Parotid gland (tissue), 1 donor: ENCODE measurements around a stretch of chr7.

GRCh38 chr7:79234399-79234975 is 219.0 kb downstream of the MAGI2 start:
- PRO-cap = no peak

DNA sequence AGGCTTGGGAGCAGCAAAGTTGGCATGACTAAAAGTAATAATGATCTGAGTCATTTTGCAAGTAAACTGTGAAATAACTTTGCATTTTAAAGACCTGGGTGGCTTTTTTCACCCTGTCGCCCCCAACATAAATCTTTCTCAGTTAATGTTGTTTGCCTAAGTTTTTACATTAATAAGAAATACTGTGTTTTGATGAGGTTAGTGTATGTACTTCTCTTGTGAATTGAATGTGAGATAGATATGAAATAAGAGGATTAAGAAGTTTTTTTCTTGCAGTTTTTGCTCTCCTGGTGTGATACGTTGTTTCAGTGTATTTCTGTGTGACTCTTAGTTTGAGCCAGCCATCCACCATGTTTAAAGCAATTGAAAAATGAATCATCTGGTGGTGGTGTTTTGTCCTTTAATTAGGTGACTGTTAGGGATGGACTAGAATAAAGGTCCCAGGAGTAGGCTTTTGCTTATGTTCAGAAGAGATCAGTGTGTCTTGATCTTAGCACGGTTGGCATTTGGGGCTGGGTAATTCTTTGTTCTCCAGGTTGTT is 1.9 kb downstream of the GNAI1 start:
- PRO-cap = no peak

GRCh38 chr7:80188971-80189455 is 54.4 kb downstream of the GNAI1 start:
- PRO-cap = no peak

DNA sequence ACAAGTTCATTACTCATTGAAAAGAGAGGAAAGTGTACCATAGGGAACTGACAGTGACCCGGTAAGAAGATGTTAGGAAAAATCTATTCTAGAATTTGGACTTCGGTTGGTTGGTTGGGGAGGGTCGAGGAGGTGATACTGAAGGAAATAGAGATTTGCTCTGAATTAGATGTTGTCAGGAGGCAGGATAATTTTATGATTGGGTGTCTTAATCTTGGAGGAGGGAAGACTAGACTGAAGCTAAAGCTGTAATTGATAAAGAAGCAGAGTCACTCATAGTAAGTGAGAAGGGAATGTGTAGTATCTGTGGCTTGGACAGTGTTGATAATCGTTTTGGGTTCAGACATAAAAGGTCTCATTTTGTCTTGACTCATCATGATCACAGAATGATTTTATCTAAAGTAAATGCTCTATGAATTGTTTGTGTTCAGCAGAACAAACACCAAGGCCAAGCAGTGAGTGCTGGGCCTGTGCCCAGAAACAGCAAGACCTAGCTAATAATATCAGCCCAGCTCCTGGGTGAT is 26.8 kb upstream of the CD36 start:
- PRO-cap = no peak

- PRO-cap = no peak
Measured at GRCh38 chr7:80615050-80615346, 23.4 kb upstream of the CD36 start.

DNA sequence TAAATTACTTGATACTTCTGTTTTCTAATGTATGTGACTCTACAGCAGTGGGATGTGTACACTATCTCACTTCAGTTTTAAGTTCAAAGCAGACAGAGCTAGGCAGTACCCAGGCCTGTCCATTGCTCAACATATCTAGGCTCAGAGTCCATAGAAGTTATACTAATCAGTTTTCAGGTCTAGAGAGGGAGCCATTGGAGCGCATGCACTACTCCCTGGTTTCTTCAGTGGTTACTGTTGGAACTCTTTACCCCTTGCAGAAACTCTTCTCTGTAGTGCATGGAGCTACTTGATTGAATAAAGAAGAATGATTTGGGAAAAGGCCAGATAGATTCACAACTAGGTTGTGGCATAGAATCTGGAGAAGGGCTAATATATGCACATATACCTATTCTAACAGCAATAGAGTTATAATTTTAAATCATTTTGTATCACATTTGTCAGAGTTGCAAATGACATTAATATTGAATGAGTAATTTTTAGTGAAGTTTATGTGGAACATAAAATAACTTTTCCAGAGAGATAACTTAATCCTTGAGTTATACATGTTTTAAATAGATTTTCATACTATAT is 4.5 kb downstream of the CD36 start:
- PRO-cap = no peak

- PRO-cap = no peak
Measured at GRCh38 chr7:80883558-80884175, 35.2 kb downstream of the SEMA3C start.

DNA sequence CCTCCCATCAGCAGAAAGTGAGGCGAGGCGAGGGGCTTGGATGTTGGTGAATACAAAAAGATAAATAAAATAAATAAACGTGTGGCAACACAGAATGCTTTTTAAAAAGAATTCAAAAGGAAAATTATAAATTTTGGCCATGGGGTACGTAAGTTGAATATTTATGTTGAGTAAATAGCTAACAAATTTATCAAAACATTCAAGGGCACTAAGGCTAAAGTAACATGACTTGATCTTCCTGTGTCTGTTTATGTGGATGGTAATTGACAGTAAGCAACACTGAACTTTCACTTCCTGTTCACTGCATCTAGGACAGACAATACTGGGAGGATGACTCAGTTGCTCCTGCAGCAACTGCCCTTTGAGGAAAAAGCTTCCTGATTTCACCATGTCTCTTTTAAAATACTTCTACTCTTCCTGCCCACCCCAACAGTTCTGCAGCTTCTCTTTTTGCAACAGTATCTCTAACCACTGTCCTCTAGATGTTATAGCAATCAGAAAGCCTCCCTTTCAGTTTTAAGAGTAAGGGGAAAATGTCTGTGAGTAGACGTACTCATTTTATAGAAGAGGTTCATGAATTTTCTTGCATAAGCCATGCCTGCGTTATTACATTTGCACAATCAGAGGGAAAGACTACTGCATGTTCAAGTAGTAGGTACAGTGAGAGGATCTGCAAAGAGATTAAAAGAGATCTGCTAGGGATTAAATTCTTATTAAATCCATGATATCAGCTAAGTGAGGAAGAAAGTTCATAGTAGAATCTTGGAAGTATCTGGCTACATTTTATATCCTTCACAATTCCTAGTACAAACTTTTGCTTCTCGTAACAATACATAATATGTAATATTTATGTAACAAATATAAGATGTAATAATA is 76.6 kb upstream of the HGF start:
- PRO-cap = no peak

DNA sequence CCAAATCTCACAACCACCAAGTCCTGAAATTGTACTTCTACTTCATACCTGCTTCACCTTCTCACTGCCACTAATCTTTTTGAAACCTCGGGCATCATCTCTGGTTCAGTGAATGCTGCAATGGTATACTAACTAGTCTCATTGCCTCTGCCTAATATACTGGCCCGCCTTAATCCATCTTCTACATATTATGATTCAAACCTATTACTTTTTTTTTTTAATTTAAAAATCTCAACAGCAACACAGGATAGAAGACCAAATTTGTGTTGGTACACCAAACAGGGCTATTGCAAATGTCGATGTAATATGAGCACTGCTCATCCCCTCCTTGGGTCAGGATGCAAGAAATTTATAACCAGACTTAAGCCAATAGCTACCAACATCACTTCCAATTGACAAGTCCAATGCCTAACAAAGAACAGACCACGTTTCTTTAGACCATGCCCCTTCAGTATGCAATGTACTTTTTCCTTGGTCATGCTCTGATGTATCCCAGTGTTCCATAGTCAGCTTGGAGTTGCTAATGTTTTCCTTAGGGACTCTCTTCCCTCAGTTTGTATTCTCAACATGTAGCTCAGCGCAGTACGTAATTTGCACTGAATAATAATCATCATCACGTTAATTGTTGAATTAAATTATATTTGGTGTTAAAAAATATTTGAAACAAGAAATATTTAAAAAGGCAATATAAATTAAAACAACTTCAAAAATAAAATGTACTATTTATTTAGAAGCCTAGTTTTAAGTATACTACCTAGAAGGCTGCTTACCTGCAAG is 7.9 kb downstream of the CACNA2D1 start:
- PRO-cap = no peak

DNA sequence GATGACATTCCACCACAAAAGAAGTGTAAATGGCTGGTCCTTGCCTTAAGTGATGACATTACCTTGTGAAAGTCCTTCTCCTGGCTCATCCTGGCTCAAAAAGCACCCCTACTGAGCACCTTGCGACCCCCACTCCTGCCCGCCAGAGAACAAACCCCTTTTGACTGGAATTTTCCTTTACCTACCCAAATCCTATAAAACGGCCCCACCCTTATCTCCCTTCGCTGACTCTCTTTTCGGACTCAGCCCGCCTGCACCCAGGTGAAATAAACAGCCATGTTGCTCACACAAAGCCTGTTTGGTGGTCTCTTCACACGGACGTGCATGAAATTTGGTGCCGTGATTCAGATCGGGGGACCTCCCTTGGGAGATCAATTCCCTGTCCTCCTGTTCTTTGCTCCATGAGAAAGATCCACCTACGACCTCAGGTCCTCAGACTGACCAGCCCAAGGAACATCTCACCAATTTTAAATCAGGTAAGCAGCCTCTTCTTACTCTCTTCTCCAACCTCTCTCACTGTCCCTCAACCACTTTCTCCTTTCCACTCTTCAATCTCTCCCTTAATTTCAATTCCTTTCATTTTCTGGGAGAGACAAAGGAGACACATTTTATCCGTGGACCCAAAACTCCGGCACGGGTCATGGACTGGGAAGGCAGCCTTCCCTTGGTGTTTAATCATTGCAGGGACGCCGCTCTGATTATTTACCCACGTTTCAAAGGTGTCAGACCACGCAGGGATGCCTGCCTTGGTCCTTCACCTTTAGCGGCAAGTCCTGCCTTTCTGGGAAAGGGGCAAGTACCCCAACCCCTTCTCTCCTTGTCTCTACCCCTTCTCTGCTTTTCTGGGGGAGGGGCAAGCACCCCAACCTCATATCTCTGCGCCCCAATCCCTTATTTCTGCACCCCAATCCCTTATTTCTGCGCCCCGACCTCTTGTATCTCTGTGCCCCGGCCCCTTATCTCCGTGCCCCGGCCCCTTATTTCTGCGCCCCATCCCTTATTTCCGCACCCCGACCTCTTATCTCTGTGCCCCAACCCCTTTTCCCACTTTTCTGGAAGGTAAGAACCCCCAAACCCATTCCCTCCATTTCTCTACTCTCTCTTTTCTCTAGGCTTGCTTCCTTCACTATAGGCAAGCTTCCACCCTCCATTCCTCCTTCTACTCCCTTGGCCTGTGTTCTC is 188.8 kb downstream of the SEMA3E start:
- PRO-cap = no peak

DNA sequence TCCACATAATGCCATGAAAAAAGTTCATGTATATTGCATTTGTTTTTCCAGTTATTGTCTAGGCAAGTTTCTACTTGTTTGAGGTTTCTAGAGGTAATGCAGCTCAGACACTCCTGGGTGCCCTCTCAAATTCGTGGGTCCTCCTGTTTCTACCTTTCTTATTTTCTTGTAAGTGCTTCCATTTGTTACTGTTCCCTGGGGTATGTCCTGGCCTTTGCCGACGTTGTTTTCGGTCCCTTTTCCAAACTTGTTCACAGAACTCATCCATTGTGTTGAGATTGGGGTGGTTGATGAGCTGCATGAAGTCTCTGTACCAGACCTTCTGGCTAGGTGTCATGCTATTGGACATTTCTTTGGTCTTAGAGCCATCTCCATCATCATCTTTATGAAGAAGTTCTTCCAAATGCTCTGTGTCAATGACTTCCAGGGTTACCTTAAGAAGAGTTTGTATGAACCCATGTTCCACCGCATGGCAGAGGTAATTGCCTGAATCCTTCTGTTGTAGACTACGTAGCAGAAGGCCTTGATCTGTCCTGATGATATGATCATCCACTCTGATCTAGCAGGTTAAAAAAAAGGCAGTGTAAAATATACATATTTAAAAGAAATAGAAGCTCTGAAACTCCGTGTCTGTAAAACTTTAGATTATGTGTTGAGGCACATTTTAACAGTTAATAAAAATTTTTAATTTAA is 233.2 kb downstream of the SEMA3A start:
- PRO-cap = no peak

DNA sequence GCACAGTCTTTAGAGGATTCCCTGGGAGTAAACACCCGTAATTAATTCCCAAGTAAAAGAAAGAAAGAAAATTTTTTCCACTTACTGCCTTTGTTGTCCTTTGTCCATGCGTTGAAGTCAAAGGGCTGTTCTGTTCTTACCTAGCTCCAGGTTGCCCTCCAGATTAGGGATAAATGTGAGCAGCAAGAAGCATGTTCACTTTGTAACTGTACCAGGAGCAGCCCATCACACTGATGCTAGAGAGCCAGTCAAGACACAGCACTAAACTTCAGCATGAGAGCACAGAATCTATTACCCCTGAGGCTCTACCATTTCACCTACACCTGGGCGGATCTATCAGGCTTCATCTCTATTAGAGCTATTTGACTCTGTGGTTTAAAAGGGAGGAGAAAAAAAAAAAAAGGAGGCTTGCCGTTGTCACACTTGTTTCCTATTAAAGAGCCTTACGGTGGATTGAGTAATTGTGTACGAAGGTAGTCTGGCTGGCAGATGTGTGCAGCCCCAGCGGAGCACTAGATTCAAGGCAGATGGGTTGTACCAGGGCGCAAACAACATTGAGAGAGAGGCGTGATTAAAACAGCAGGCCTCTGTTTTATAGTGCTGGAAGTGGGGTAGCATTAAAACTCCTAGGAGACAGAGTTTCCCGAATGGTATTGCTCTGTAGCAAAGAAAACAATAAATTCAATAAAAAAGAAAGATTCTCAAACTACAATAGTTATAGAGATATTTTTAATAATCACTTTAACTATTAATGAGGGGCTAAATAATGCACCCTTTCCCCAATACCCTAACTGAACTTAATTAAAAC is 298.0 kb upstream of the SEMA3A start:
- PRO-cap = no peak

GRCh38 chr7:84582751-84583041 is 388.1 kb upstream of the SEMA3A start:
- PRO-cap = no peak

DNA sequence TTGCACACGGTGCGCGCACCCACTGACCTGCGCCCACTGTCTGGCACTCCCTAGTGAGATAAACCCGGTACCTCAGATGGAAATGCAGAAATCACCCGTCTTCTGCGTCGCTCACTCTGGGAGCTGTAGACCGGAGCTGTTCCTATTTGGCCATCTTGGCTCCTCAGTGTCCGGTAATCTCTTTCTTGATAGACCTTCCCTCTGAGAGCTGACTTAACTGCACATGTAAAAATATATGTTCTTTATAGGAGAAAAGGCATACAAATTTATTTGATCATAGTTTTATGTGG is 148.7 kb upstream of the SEMA3D start:
- PRO-cap = no peak

GRCh38 chr7:87188041-87188524 is 31.4 kb downstream of the TMEM243 start:
- PRO-cap = no peak

GRCh38 chr7:87450143-87450342 is 25.4 kb downstream of the ABCB4 start:
- PRO-cap = no peak

- PRO-cap = no peak
Measured at GRCh38 chr7:87473281-87473709, 2.2 kb downstream of the ABCB4 start.

- PRO-cap = no peak
Measured at GRCh38 chr7:87910749-87911047, 23.4 kb upstream of the ADAM22 start.

GRCh38 chr7:88311825-88312332 is 5.2 kb upstream of the STEAP4 start:
- PRO-cap = no peak

- PRO-cap = no peak
Measured at GRCh38 chr7:88792443-88792642, 3.2 kb downstream of the TEX47 start.